Placental epithelial cell (primary cell): Measurements from ENCODE around the gene MCUB.

DNA sequence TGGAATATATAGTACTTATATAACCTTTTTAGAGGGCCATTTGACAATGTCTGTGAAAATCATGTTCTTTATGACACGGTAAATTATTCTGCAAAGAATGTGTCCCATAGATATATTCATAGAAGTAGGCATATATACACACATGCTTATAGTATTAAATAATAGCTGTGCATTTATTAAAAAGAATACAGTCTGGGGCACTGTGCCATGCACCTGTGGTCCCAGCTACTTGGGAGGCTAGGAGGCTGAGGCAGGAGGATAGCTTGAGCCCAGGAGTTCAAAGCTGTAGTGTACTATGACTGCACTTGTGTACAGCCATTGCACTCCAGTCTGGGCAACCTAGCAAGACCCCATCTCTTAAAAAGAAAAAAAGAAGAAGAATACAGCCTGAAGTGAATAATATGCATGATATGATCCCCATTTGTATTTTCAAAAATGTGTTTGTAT lies 22.7 kb upstream of the MCUB start:
- CAGE, long polyA plus RNA, result no peak

GRCh38 chr4:109559960-109560719 lies at the start of gene MCUB:
MCUB (plus strand) TSS chr4:109560246.
- CAGE, long polyA plus RNA, result no peak

DNA sequence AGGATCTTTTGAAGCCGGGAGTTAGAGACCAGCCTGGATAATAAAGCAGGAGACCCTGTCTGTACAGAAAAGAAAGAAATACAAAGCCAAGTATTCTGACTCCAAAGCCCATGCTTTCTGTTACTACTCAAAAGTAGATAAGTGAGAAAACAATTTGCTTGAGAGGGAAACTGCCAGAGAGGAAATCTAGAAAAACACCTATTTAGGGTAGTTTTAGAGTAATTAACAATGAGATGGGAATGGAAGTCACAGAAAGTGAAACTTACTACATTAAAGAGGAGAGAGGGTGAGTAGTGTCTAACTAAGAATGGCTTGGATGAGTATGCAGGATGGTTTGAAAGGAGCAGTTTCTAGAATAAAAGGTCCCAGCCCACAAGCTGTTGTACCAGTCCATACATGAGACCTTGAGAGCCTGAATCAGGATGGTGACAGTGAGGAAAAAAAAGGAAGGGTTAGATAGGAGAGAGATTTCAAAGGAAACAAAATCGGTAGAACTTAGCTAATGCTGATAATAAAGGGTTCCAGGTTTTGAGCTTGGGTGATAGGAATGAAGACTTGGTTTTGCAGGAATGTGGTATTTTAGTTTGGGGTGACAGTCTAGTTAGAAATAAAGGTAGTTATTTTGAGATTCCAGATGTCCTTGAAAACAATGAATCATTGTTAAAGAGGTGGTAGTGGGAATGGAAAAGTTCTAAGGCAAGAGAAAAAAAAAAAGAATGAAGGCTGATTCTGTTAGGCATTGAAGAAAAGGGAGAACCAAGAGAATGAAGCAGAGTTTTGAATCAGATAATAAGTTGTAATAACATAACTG lies 1.4 kb downstream of the GAR1 start:
- CAGE, long polyA plus RNA, result no peak

DNA sequence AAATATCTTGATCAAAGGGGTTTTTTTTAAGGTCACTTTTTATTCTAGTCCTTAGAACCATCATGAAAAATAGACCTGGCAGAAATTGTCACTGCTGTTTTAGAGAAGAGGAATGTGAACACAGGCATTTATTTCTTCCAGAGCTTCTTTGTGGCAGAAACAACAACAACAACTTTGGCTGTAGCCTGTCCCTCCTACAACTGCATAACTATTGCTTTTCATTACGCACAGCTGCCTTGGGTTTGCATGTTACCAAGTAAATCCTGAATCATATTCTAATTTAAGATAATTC lies 73.2 kb downstream of the EGF start:
- CAGE, long polyA plus RNA, result no peak

DNA sequence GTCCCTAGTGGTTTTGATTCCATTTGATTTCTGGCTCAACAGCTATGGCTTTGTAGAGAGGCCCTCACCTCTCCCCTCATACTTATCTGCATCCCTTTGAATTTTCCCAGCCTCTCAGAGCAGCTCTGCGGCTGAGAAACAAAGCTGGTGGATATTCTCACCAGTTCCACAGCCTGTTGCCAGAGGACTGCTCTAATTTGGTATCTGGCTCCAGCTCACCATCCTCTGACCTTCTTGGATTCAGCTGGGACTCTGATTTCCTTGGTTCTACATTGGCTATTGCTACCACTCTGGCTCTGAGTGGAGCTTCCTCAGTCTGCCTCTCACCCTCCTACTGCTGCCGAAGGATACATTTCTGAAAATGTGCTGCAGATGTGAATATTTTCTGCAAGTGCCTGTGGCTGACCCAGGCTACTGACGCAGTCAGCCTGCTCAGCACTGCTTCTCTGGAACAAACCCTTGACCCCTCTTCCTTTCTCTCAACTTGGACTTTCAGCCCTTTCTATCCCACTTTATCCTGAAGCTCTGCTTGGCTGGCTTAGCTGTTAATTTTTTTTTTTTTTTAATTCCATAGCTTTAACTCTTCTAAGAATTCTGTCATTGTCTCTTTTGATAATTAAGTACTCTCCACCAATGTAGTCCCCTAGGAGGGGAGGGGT lies 110.9 kb upstream of the ENPEP start:
- CAGE, long polyA plus RNA, result no peak

DNA sequence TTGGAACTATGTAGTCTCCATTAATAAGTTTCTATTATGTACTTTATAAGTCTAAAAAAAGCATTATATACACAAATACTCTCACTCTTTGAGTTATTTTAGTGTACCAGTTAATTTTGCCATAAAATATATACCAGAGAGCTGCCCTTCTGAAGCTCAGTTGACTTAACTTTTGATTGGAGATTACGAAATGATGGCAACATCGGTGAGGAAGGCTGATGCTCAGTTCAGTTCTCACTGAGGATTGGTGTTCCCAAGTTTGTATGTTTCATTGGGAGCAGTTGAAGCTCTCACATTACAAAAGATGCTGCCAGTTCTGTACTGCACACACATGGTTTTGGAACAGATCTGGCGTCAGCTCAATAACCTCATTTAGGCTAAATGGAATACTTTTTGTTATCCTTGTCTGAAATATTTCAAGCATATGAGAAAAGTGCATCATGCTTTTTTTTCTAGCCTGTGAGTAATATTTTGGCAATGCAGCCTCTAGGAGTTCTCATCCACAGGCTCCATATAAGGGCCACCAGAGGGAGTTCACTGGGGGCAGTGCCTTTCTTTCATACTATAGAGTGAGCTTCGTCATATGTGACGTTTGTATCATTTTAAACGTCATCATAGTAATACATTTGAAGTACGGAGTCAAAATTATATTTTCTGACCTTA lies 4.1 kb downstream of the ENPEP start:
- CAGE, long polyA plus RNA, result no peak

DNA sequence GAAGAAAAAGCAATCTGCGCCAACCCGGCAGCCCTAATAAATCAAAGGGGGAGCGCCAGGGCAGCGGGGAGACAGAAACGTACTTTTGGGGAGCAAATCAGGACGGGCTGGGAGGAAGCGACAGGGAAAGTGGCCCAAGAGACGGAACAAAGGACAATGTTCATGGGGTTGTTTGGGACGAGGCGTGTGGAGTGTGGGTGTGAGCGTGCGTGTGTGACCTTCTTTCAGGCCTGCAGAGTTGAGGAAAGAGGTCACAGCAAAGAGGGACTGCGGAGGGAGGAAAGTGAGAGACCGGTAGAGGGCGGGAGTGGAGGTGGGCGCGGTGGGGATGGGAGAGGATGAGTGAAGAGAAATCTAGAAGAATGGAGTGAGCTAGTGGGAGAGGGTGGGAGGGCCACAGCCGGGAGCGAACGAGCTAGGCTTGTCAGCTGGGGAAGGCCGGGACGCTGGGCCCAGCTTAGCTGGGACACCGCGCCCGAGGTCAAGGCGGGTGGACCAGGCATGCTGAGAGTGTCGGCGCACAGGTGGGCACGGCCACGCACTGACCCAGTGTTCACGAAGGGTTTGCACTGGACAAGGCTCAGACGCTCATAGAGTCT lies 14.6 kb upstream of the PITX2 start:
- CAGE, long polyA plus RNA, result no peak

GRCh38 chr4:110693618-110693937 lies 70.7 kb upstream of the PITX2 start:
- CAGE, long polyA plus RNA, result no peak

GRCh38 chr4:112860918-112861258 lies 188.6 kb upstream of the ANK2 start:
- CAGE, long polyA plus RNA, result no peak

DNA sequence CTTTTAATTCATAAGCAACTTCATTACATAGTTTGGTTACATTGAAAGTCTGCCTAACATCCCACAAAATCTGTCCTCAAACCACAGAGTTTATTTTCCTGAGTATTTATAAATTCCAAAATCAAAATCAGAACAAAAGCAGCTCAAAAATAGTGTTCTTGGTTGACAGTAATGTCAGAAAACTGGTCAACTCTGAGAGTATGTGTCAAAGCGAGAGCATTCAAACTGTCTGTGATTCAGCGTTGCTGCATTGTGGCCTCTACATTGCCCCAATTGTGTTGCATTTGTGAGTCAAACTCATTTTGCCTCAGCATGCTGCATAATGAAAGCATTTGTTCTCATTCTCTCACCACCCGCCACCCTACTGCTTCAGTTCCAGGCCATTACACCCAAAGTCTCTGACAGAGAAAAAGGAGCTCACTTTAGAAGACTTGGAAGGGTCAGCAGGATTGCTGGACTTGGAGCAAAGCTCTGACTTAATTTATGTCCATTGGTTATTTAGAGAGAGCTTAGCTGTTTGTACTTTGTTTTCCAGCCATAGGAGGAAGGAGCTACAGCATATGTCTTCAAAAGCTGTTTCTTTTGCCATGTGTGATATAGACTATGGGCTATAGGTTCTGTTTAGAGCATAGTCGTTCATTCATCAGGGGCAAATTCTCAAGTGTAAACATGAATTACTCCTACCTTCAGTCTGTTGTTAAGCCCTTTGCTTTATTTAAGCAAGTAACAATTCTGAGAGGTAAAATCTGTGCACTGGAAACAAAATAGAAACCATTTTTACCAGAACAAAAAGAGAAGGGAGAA lies 153.6 kb upstream of the ANK2 start:
- CAGE, long polyA plus RNA, result no peak

- CAGE, long polyA plus RNA, result no peak
Observed at GRCh38 chr4:113145230-113146588, 96.3 kb downstream of the ANK2 start.

- CAGE, long polyA plus RNA, result no peak
Observed at GRCh38 chr4:113291510-113291921, 242.1 kb downstream of the ANK2 start.

GRCh38 chr4:113339380-113339711 lies 289.9 kb downstream of the ANK2 start:
- CAGE, long polyA plus RNA, result no peak

GRCh38 chr4:113445849-113446520 lies 315.6 kb downstream of the CAMK2D start:
- CAGE, long polyA plus RNA, result no peak

GRCh38 chr4:113640983-113641559 lies 120.5 kb downstream of the CAMK2D start:
- CAGE, long polyA plus RNA, result no peak

- CAGE, long polyA plus RNA, result no peak
Observed at GRCh38 chr4:113741684-113742614, 19.6 kb downstream of the CAMK2D start.

DNA sequence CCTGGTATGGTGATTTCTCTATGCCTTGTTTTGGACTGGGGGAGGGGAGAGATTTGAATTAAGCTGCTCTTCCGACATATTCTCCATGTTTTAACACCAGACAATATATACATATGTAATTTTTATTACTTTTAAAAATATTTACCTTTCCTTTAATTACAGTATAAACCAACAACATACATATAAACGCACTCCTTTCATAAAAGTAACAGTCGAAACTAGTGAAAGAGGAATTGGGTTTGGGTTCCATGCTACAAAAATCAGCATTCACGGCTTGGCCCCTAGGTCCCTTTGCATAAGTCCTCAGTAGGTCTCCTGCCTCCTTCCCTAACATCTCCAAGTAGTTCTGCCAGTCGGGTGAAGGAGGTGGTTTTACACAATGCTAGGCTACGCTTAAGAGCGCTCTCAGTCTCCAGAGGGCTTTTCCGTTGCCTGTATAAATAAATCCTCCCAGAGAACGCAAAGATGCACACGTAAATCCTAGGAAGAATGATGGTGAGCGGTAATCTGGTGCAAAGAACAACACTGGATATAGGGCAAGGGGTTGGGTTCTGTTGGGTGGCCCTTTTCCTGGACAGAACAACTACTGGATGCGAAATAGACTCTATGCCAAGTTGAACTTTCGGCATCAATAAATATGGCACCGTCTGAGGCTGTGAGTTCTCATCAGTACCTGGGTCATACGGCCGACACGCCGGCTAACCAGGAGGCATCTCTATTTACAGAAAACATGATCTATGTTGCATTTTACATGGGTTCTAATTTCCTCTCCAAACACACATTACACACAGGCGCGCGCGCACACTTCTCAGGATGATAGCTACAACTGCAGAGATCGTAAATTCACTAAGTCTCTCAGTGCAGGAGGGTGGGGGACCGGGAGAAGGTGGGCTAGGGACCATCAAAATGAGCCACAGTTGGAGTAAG lies 1.4 kb downstream of the CAMK2D start:
- CAGE, long polyA plus RNA, result no peak

DNA sequence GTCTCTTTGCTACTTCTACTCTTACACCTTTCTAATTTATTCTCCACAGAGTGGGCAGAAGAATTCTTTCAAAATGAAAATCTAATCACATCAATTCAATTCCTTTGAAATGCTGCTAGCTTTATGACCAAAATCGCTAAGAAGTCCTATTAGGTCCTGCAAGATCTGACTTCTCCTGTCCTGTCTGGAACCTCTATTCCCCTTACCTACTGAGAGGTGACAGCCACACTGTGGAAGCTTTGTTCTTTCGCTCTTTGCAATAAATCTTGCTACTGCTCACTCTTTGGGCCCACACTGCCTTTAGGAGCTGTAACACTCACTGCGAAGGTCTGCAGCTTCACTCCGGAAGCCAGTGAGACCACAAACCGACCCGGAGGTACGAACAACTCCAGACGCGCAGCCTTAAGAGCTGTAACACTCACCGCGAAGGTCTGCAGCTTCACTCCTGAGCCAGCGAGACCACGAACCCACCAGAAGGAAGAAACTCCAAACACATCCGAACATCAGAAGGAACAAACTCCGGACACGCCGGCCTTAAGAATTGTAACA lies 25.0 kb upstream of the ARSJ start:
- CAGE, long polyA plus RNA, result no peak

GRCh38 chr4:114599219-114600369 lies 987 bp downstream of the UGT8 start:
- CAGE, long polyA plus RNA, result no peak

DNA sequence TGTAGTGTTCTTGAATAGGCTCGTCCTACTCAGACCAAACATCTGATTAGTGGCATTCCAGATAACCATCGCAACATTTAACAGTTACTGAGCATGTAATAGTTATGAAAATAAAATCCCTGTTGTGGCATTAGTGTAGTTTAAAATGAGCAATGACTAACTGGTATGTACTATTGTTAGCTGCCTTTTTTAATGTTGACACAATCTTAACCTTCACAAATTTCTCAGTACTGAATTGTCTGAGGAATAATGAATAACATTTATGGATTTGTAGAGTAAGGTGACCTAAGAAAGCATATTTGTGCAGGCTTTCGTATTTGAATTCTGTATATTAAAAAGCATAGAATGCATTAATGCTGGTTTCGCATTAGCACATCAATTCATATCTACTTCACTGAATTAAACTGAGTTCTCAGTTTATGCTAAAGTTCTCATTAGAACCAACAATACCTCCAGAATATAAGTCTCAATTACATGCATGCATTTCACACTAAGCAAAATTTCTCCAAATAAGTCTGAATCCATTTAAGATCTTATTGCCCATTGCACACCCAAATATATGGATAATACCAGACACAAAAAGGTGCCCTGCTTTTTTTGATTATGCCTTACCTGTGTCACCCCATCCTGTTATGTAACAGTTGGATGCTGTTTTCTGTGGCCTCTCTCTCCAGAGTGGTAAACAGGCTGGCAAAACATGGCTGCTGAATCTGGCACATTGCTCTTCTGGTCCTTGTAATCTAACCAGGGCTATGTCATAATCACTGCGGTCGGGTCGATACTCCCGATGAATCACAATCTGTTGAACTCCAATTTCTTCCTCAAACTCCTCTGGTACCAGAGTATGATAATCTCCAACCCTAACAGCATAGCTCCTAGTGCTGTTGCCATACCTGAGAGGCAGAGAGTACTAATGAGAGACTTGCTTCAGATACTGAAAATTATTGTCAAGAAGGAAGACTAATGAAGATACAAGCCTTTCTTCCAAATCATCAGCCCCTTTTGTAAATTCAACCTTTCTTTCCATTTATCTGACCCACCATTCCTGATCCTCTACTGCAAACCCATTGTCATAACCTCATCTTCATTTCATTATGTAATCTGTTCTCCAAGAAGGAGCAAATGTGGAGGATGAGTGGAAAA lies 70.2 kb downstream of the PRSS12 start:
- CAGE, long polyA plus RNA, result no peak